GM19240 (cell line): ENCODE measurements around a stretch of chr10.

DNA sequence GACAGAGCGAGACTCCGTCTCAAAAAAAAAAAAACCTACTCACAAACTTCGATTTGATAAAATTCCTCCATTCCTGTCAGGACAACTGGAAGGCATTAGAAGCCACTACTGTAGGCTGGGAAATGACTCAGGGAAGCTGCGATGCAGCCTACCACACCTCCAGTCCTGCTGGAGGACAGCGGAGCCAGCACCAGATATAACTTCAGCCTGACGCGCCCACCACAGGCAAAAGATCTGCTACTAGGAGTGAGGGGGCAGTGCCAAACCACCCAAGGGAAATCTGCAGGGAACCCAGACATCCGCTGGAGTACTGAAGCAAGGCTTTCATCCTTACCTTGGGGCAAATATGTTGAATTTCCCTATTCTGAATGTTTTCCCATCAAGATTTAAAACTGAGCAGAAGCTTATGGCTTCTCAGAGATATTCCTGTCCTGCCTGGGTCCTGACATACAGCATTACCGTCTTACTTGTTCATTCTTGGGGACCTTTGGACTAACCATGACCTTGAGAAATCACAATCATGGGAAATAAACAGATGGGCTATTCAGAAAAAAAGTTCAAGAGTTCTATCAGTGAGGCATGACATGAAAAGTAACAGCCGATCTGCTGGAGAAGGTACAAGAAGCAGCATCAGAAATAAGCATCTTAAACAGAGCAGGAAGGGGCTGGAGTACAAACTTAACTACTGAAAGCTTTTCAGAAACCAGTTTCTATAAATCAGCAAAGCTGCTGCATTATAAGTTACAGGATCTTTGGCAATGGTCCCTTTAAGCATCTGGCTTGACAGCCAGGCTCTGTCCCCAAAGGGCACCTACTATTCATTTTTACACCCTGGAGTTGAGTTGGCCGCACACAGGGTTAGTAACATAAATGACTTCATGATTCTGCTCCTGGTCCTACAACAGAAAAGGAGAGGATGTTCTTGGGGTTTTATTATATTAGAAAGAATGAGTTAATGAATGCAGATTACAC lies 20.5 kb downstream of the BCCIP start:
- RRBS = no CpG with 5 or more reads among the region's 11 CpGs

DNA sequence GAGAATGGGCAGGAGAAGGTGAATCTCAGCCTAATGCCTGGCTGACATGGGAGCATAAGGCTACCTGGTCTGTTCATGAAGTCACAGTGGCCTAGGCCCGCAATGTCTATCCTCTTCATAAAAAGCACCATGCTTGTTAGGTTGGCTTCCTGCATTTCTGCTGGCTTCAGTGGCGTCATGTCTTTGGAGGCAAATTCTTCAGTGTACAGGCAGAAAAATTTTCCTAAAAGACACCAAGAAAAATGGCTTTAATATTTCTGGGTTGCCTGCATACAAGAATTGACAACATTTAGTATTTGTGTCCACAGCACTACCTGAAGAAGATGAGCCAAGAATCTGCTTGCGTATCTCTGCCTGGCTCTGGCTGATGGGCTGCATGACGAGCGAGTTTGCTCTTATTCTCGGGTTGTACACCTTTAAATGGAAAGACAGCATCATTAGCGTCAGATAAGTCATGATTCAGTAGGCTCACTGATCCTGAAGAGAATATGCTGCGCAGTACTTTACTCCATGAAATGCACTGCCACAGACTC lies 28.8 kb downstream of the DHX32 start:
- RRBS = no CpG with 5 or more reads among the region's 8 CpGs

- RRBS = 61% methylated on average over 29 of the region's 59 CpGs
Observed at GRCh38 chr10:125895032-125896159, 968 bp upstream of the FANK1 start.

DNA sequence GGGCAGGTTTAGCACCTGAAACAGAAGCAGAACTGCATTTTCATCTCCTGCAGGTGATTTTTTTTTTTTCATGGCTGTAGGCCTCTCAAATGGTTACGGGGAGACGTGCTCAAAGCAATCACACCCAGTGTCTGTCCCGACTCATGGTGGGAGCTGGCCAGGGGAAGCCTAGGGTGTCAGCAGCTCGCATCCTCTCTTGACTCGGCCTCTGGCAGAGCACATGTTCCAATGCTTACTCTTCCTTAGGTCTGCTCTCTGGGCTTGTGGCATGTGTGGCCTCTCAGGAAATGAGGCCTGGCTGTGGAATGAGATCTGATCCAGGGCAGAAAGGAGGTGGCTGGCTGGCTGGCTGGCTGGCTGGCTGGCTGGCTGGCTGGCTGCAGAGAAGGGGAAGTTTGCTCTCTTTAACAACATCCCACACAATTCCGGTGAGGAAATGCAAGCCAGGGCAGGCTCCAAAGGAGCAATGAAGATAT lies 153.3 kb downstream of the FANK1 start:
- RRBS = no CpG with 5 or more reads among the region's 6 CpGs

DNA sequence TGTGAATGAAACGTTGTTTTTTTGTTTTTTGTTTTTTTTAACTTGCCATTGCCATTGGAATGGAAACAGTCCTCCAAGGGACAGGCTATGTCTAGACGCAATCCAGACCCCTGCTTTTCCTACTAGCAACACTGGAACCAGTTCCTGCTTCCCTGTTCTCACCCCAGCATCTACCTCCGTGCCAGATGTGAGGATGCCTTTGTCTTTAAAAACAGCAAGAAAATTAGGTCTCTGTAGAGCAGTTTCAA lies 123.6 kb downstream of the ADAM12 start:
- RRBS = no CpG with 5 or more reads among the region's 3 CpGs

GRCh38 chr10:126272502-126273013 lies 115.7 kb downstream of the ADAM12 start:
- RRBS = no CpG with 5 or more reads among the region's 3 CpGs

- RRBS = no CpG with 5 or more reads among the region's 9 CpGs
Observed at GRCh38 chr10:126951935-126953012, 47.0 kb downstream of the DOCK1 start.

GRCh38 chr10:127178195-127178859 lies 18.1 kb downstream of the INSYN2A start:
- RRBS = no CpG with 5 or more reads among the region's 8 CpGs

GRCh38 chr10:127392669-127393167 lies 156.4 kb upstream of the NPS start:
- RRBS = no CpG with 5 or more reads among the region's 19 CpGs

- RRBS = no CpG with 5 or more reads among the region's 8 CpGs
Observed at GRCh38 chr10:127890670-127891353, 1.9 kb downstream of the CLRN3 start.

- RRBS = no CpG with 5 or more reads among the region's 10 CpGs
Observed at GRCh38 chr10:127913198-127913797, 6.4 kb downstream of the PTPRE start.

DNA sequence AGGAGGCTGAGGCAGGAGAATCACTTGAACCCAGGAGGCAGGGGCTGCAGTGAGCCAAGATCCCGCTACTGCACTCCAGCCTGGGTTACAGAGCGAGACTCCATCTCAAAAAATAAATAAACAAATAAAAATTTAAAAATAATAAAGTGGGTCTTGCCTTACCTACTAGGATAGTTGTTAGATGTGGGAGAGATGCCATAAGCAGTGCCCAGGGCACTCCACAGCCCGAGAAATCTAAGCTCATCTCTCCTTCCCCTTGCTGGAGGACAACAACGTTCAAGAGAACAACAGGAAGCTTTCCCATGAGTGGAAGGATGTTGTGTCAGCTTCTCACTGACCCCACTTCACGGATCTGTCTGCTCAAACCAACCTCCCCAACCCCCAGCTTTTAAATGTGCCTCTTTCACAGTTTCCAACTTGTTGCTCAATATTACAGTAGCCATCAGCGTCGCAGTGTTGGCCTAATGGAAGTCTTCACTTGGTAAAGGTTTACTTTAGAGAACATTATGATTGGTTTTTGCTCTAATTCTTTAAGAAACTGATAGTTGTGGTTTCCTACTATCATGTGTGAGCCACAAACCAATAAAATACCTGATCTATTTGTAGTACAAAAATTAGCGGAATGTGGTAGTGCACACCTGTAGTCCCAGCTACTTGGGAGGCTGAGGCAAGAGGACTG lies 72.2 kb downstream of the PTPRE start:
- RRBS = no CpG with 5 or more reads among the region's 8 CpGs

DNA sequence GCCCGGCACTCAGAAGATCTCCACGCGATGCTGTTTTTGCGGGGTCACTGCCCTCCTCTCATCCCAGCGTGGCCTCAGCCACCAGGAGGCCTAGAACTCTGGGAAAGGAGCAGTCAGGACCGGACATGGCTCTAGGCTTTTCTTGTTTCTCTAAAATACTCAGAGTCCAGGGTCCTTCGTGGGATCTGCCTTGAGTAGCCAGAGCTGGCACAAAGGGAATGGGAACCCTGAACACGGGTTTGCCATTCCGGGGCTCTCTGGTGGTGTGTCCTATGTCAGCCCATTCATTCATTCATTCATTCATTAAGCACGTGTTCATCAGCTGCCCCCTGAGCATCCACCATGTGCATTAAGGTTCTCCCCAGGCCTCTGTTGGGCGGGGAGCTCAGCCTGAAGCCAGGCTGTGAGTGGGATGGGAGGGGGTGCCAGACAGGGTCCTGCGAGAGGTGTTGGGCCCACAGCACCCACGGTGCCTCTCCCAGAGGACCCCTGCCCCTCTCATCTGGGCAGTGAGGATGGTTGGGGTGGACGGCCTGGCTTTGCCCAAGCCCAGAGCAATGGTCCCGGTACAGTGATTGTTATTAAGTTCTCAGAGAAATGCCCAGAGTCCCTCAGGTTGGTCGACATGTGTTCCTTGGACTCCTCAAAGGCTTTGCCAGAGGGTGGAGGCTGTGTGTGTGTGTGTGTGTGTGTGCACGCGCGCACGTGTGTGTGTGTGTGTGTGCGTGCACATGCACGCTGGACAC lies 106.7 kb downstream of the MKI67 start:
- RRBS = no CpG with 5 or more reads among the region's 22 CpGs

DNA sequence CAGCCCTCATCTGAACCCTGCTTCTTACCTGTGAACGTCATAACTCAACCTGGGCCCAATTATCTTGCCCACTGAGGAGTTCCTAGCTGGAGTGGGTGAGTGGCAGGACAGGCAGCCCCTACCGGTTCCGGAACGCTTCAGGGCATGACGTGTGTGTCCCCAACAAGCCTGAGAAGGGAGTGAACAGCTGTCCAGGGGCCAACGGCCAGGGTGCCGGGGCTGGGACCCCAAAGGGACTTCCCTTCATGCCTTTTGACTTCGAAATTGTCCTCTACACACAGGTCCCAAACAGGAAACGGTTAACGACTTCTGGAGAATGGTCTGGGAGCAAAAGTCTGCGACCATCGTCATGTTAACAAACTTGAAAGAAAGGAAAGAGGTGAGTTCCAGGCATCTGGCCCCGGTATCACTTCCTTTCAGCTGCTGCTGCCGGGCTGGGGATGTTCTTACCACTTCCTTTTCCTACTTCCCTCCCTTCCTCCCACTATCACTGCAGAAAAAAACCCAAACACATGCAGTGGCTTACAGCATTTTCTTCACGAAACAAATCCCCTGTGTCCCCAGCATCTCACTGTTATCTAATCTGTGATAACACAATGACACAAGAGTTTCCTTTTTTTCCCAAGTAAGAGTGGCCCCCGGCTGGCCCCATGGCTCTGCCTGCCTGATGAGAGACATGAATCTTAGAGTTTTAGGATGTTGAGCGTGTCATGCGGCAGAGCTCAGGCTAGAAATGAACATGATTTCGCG lies 63.2 kb downstream of the MKI67 start:
- RRBS = no CpG with 5 or more reads among the region's 20 CpGs

DNA sequence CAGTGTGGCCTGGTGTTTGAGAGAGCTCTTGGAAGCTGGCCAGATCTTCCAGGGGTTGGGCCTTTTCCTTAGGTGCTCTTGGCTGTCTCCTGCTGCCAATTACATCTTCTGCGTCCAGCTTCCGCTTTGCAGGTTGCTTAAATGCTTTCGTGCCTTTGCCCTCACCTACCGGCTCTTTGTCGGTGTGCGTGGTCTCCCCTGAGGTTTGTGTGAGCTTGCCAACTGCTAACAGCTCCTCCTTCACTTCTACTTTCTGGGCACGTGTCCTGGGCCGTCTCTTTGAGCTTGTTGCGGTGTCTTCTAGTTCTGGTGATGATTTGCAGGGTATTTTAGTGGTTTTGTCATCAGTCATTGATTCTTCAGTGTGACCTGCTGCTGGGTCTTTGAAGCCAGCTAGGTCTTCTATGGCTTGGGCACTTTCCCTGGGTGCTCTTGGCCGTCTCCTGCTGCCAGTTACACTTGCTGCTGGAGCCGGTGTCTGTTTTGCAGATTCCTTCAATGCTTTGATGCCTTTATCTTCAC lies 23.1 kb downstream of the MKI67 start:
- RRBS = no CpG with 5 or more reads among the region's 11 CpGs

DNA sequence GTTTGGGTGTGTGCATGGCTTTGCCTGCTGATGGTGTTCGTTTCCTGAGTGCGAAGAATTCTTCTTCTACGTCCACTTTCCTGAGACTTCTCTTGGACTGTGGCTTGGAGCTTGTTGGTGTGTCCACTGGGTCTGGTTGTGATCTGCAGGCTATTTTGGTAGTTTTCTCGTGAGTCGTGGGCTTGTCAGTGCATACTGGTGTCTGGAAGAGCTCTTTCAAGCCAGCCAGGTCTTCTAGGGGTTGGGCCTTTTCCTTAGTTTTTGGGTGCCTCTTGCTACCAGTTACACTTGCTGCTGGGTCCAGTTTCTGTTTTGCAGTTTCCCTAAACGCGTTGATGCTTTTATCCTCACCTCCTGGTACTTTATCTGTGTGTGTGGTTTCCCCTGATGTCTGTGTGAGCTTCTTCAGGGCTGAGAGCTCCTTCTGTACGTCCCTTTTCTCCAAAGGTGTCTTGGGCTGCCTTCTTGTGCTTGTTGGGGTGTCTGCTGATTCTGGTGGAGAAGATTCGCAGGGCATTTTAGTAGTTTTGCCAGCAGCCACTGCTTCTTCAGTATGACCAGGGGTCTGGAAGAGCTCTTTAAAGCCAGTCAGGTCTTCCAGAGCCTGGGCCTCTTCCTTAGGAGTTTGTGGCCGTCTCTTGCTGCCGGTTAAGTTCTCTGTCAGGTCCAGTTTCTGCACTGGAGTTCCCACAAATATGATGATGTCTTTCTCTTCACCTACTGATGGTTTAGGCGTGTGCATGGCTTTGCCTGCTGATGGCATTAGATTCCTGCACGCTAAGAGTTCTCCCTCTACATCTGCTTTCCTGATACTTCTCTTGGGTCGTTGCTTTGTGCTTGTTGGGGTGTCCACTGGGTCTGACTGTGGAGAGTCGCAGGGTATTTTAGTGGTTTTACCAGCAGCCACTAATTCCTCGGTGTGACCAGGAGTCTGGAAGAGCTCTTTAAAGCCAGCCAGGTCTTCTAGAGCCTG lies 18.7 kb downstream of the MKI67 start:
- RRBS = no CpG with 5 or more reads among the region's 16 CpGs

DNA sequence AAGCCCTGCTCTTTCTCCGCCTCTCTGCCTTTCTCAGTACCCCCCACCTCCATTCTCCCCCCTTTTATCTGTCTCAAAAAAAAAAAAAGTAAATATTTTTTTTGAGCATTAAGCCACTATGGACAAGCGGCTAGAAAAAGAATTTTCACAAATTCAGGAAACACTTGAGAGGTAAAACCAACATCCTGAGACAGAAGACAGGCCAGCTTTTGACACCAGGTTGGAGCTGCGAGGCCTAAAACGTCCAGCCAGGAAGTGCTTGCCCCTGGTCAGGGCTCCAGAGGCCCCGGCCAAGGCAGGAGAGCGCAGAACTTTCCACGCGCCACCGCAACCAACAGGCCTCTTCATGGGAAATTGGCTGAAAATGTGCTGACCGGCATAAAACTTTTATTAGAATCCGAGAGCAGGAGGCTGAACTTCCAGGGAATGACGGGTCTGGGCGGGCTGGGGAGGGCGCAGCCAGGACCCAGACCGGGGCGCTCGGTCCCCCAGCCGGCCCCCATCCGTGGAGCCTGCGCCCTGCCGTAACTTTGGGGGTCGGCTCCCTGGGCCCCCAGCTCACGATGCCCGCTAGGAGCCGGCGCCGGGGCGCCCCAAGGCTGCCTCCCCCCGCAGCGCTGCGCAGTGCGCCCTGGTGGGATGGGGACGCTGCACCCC lies 413.9 kb upstream of the MKI67 start:
- RRBS = 16% methylated on average over 21 of the region's 33 CpGs

DNA sequence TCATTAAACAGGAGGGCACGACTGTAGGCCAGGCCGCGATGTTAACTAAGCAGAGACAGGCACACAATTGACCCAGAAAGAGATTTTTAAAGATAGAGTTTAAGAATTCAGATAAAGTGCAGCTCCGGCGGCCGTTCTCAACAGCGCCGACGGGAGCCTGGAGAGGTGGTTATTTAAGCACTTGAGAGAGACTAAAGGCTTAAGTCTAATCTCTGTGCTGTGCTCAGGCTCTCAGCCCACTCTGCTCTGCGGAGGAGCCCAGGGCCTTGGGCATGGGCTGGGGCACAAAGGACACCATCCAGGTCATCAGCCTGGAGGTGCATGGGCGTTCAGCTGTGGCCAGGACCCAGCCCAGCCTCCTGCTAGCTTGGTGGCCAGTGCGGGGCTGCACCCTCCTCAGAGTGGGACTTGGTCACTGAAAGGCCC lies 602.7 kb upstream of the MKI67 start:
- RRBS = no CpG with 5 or more reads among the region's 12 CpGs

GRCh38 chr10:128883969-128884243 lies 583.1 kb upstream of the MGMT start:
- RRBS = no CpG with 5 or more reads among the region's 5 CpGs

- RRBS = 90% methylated on average over 9 of the region's 18 CpGs
Observed at GRCh38 chr10:129277764-129278284, 189.2 kb upstream of the MGMT start.